SK-MEL-5 (cell line): Measurements from ENCODE around the genes PAGE5 and NLRP2B.

DNA sequence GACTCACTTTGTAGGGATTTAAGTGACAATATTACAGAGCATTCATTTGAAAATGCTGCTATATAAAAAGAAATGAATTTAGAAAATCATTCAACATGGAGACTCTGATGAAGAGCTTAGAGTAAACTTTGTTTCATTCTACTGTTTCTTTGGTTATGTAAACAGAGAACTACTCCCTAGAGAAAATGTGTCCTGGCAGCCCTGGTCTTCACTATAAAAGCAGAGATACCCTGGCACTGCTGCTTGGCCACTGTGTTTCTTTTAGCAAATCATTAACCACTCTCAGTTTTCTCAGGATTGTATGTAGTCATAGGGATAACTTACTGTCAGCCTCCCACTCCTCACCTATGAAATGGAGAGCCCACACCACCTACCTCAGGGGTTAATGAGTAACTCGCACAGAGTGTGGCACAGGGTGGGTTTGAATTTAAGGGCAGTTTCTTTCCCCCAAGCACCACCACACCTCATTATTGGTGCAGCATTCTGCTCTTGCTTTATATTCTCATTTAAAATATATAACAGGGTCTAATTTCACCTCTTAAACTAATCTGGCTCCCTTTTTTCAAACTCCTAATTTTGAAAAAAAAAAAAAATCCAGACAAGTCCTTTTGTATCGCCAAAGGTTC is 18.4 kb downstream of the FAM104B start:
RAMPAGE:
- cytosol, long total RNA = no peak
- long total RNA = no peak
- nucleus, long total RNA = no peak

DNA sequence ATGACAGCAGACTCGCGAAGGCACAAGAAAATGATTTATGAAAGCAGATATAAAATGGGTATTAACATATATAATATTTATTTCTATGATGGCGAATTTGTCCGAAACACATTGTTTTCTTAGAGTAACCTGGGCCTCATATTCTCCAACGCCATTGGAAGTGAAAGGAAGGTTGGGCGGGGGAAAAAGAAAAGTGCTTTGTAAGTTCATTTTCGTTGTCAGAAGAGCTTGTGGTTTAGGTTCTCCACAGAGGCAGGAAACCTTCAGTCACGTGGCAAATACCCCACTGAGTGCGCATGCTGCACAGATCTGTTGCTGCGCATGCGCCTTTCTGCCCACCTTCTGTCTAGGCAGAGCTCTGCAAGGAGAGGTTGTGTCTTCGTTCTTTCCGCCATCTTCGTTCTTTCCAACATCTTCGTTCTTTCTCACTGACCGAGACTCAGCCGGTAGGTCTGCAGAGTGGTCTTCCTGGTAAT is at the start of gene PAGE5:
Gene PAGE5 (plus strand): TSS at position 340 of the 476 bp plus-strand sequence.
RAMPAGE:
- cytosol, long total RNA = no peak
- long total RNA = start-site peak on the plus strand centred at position 358 of the sequence, 43 bp wide, 346 and 137 reads in 2 replicates
- nucleus, long total RNA = no peak

RAMPAGE:
- cytosol, long total RNA = no peak
- long total RNA = no peak
- nucleus, long total RNA = no peak
Measured at GRCh38 chrX:56019756-56020555, 212.2 kb upstream of the KLF8 start.

DNA sequence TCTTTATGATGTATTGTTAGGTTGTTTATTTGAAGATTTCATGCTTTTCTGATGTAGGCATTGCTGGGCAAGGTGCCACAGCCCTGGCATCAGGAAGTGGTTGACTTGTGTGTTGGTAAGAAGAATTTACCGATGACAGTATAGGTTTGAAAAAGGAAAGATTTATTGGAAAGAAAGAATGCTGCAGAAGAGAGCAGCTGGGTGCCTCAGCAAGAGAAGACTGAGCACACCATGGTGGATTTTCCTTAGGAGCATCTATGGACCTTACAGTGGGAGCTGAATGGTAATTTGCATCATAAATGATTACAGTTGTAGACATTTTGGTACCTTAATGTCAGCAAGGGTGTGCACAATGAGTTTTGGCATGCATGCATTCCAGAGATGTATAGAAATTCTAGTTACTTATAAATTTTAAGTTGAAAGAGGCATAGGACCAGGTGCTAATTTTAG is 153.3 kb downstream of the KLF8 start:
RAMPAGE:
- cytosol, long total RNA = no peak
- long total RNA = no peak
- nucleus, long total RNA = no peak

DNA sequence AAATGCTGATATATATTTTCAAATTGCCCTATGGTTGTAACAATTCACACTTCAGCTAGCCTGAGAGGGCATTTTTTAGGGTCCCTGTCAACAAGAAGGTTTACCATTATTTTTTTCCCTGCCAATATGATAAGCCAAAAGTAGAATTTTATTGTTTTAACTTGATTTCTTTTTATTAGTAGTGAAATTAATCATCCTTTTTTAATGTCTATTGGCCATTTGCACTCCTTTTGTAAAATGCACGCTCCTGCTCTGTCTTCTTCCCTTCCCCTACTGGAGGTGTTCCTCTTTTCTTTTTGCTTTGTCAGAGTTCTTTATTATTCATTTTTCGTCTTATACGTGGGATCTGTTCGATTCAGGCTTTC is 531 bp upstream of the UBQLN2 start:
RAMPAGE:
- cytosol, long total RNA = no peak
- long total RNA = no peak
- nucleus, long total RNA = no peak

DNA sequence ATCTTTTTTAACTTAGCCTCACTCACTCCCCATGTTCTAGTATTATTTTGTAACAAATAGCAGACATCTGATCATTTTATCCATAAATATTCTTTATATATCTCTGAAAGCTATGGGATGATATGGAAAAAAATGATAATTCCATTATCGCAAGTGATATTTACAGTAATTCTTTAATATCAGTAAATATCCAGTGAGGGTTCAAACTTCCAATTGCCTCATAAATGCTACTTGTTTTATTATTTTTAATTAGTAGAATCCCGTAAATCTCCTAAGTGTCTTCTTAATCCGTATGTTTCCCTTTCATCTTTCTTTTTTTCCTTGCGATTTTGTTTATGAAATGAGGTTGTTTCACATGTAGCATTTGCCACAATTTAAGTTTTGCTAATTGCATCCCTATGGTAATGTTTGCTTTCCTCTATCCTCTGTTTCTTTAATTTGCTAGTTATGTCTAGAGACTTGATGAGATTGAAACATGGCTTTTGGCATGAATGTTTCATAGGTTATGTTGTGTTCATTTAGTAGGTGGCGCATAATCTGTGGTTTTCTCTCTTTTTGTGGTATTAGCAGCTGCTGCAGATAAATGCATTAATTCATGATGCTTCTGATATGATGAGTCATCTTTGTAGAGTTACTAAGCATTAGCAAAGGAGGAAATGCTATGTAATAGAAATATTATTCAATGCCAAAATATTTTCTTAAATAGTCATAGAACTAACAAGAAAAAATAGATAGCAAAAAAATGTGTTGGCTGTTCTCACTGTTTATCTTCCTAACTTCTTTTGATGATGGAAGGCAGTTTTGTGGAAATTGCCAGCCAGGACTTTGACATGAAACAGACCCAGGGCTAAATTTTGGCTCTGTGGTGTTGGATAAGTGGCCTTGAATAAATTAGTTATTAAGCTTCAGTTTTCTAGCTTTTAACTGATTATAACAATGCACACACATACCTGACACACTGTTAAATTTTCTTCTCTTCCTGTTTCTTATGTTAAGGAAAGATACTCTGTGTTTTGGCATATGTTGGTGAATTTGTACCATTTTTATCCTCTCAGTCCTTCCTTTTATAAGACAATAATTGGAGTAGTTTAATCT is 3.5 kb downstream of the ZXDB start:
RAMPAGE:
- cytosol, long total RNA = no peak
- long total RNA = no peak
- nucleus, long total RNA = no peak

DNA sequence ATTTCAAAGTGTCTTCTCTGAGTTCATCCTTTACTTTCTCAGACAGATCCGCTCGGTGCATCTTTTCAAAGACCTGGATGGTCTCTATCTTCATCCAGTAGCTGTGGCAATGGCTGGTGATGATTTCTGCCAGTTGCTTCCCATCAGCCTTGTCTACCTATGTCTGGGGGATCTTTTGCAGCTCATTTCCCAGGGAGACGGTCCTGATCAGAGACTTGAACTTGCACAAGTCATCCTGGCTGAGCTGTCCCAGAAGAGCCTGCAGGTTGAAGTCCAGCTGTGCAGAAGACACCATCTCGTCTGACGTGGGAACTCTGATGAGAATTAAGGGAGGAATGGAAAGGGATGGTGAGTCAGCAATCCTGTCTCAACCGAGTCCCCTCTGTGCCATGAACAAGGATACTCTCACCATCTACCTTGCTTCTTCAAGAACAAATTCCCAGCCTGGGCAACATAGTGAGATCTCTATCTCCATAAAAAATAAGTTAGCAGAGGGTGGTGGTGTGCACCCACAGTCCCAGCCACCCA is at the start of gene NLRP2B:
Gene NLRP2B (minus strand): TSS at position 295 of the 528 bp plus-strand sequence.
RAMPAGE:
- cytosol, long total RNA = no peak
- long total RNA = no peak
- nucleus, long total RNA = no peak

GRCh38 chrX:63311914-63312362 is 39.2 kb downstream of the SPIN4 start:
RAMPAGE:
- cytosol, long total RNA = no peak
- long total RNA = no peak
- nucleus, long total RNA = no peak

DNA sequence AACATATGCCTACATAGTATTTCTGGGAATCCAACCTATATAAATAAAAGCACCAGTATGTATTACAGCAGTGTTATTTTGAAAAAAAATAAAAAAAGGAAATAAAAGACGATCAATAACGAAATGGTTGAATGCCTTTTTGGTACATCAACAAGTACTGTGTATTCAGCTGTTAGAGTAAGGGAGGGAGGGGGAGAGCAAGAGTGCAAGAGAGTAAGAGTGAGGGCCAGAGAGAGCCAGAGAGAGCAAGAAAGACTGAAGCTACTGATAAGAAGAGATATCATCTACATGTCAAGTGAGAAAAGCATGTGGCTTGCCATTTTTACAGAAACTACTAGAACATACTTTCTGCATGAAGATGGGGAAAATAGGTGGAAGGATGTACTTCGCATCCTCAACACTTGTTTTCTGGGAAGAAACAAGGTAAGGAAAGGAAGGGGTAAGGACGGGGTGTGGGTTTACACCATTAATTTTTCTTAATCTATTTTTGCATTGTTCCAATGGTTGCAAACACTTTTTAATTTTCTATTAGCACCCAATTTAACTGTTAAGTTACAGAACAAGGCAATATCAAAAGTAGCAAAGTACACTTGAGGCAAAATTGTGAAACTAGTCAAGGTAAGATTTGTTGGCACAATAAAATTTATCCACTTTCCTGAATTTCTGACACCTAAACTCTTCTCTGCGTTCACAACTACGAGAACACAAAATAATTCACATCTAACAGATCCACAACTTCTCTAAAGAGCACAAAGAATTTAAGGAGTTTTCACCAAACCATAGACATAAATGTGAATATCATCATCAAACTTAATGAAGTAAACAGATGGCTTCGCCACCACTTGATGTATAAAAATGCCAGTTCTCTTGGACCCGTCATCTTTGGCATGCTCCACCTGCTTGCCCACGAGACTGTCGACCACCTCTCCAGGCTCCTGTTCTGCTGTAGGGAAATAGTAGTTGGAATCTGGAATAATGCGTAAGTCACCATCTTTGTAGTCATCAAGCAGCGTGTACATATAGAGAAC is 1.5 kb downstream of the SPIN4 start:
RAMPAGE:
- cytosol, long total RNA = no peak
- long total RNA = no peak
- nucleus, long total RNA = no peak

DNA sequence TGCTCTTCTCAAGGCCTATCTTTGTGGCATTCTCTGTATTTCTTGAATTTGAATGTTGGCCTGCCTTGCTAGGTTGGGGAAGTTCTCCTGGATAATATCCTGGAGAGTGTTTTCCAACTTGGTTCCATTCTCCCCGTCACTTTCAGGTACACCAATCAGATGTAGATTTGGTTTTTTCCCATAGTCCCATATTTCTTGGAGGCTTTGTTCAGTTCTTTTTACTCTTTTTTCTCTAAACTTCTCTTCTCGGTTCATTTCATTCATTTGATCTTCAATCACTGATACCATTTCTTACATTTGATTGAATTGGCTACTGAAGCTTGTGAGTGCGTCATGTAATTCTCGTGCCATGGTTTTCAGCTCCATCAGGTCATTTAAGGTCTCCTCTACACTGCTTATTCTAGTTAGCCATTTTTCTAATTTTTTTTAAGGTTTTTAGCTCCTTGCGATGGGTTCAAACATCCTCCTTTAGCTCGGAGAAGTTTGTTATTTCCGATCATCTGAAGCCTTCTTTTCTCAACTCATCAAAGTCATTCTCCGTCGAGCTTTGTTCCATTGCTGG is 99.8 kb upstream of the SPIN4 start:
RAMPAGE:
- cytosol, long total RNA = no peak
- long total RNA = no peak
- nucleus, long total RNA = no peak

DNA sequence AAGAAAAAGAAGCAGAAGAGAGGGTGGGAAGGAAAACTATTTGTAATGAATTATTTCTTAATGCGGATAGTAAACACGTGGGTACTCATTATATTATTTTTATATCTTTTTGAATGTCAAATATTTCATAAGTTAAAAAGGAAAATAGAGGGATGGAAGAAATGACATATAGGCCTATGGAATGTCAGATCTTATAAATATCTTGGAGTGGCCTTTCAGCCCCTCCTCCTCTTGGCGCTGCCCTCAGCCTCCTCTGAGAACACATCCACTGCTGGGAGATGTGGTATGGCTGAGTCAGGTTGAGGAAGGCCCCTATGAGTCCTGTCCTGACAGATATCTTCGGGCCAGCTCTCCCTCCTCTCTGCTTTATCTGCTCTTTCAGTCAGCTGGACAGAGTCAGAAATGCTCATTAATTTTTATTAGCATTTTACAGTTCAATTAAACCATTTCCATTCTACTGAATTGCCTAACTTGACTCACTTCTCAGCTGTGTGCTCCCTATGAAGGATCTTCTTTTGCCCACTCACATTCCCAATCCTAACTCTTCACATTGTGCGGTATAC is 128.1 kb downstream of the ARHGEF9 start:
RAMPAGE:
- cytosol, long total RNA = no peak
- long total RNA = no peak
- nucleus, long total RNA = no peak

DNA sequence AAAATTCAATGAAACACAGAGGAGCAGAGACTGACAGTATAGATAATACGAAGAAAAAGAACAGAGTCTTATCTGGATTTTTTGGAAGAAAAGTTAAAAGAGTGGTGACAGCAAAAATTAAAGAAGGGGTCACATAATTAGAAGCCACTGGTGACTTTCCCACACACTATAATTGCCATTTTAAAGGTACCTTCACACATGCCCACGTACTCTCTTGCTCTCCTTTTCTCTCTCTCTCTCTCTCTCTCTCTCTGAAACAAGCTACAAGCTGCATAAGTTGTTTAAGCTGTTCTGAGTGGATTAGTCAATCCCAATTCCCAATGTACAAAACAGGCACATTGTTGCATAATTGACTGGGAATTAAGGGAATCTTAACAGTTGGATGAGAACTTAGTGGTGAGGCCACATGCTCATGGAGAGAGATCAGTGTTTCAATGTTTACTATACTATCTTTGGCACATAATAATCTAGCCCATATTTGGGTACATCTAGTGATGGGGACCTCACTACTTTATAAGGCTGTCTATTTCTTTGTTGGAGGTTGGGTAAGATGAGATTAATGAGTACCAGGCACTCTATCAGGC is 123.4 kb downstream of the ARHGEF9 start:
RAMPAGE:
- cytosol, long total RNA = no peak
- long total RNA = no peak
- nucleus, long total RNA = no peak

DNA sequence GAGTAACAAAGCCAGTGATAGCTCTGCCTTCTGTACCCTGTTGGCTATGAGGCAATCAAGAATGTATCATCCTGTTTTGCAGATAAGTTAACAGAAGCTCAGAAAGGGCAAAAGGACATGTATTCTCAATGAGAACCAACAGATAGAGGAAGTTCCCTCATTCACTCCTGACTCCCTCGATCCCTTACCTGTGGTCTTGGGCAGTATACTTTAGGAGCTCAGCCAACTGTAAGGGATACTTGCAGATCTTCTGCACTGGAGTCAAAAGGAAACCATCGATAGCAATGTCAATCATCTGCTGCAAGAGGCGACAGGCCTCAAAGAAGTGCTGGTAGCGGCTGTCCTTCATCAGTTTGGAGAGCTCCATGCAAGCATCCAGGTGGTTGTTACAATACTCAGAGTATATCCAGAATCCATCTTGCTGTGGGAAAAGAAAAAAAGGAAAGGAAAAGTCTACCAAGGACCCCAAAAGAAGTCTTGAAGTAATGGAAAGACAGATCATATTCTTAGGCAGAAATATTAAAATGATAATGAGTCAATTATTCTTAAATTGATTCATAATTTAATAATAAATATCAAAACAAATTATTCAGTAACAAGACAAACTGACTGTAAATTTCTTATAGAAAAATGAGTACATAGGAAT is 106.7 kb downstream of the ARHGEF9 start:
RAMPAGE:
- cytosol, long total RNA = no peak
- long total RNA = no peak
- nucleus, long total RNA = no peak

GRCh38 chrX:64205816-64206514 is 457 bp upstream of the AMER1 start:
RAMPAGE:
- cytosol, long total RNA = no peak
- long total RNA = no peak
- nucleus, long total RNA = no peak

DNA sequence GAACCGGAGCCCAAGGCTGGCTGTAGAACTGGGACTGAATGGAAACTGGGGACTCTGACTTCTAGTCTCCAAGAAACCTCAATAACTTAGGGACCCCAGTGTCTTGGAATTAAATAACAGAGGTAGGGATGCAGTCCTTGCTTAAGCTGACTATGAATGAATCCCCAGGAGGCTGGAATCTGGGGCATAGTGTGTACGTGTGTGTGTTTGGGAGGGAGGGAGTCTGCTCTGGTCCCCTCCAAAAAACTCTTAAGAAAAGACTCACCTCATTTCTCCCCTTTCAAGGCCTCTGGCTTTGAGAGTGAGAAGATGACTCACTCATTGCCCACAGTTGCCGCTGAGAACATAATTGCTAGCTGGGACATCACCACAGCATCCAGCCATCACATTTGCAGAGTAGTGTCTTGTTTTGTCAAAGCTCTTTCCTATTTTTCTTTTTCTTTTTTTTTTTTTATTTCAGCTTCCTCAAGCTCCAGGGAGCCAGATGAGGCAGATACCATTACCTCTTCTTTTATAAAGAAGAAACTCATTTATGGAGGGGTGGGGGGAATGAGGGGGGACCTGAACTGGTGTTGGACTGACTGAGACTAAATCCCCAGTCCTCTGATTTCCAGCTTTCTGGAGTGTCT is 61.7 kb upstream of the LAS1L start:
RAMPAGE:
- cytosol, long total RNA = no peak
- long total RNA = no peak
- nucleus, long total RNA = no peak

GRCh38 chrX:65738126-65738657 is 70.7 kb downstream of the MSN start:
RAMPAGE:
- cytosol, long total RNA = no peak
- long total RNA = no peak
- nucleus, long total RNA = no peak

GRCh38 chrX:68298909-68299294 is 134.4 kb downstream of the OPHN1 start:
RAMPAGE:
- cytosol, long total RNA = no peak
- long total RNA = no peak
- nucleus, long total RNA = no peak

DNA sequence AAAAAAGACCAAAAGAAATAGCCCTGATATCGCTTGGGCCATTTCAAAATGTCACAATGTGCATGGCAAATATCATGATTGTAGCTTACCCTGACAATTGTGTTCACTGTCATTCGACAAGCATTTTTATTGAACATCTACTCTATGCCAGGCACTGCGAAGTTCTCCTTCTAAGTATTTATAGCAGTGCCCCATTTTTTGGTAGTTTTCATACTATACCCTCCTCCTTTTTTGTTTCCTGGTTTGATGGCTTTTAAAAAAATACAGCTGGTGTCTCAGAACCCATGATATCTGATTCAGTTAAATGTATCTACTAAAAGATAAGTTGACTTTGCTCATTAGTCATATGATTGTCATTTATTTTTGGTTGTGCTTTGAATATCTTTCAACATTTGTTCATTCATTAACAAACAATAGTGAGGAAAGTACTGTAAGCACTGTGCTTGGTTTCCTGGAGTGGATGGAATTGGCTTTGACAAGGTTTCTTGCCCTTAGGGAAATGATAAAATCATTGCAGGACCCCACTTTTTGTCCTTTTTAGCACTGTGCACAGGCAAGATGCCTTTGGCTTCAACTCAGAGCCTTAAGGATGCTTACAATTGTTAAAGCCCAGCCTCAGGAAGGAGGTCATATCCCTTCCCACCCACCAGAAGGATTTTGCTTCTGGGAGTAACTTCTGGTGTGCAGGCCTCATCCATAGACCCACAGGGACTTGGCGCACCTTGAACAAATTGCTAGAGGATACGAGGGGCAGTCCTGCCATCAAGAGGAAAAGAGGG is 44.2 kb downstream of the STARD8 start:
RAMPAGE:
- cytosol, long total RNA = no peak
- long total RNA = no peak
- nucleus, long total RNA = no peak

GRCh38 chrX:68838848-68839173 is 10.0 kb downstream of the EFNB1 start:
RAMPAGE:
- cytosol, long total RNA = no peak
- long total RNA = no peak
- nucleus, long total RNA = no peak

GRCh38 chrX:68840938-68841276 is 12.1 kb downstream of the EFNB1 start:
RAMPAGE:
- cytosol, long total RNA = no peak
- long total RNA = no peak
- nucleus, long total RNA = no peak